Mesangial cell (primary cell): ENCODE measurements around the gene PARD6B.

GRCh38 chr20:50396080-50396436 lies 114.1 kb upstream of the PTPN1 start:
- RAMPAGE, long total RNA, result no peak

GRCh38 chr20:50455387-50456169 lies 54.6 kb upstream of the PTPN1 start:
- RAMPAGE, long total RNA, result no peak

DNA sequence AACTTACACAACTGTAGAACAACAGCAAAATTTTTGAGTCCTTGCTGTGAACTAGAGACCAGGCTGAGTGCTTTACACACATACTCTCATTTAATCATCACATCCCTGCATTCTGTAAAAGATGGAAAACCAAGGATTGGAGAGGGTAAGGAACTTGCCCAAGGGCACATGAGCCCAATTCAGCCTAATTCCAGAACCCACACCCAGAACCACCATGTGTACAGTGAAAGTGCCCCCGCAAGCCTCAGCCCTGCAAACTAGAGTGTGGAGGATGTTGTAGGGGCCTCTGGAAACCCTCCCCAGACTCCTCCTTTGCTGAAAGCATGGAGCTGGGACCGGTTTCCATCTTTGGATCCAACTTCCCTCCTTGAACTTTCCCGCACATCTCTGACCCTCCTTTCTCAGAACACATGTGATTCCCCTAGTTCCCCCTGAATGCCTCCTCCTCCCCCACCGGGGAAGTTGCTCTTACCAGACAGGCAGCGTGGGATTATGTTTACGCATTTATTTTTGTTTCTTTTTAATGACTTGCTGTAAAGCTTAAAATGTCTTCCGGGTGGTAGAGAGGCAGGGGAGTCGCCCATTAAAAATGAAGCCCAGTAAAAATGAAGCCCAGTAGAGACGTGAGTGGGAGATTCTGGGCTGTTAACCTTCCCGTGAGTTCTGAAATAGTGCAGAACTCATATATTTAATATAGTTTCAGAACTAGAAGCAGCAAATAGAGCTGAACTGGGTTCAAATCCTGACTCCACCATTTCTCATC lies 8.2 kb upstream of the PTPN1 start:
- RAMPAGE, long total RNA, result no peak

DNA sequence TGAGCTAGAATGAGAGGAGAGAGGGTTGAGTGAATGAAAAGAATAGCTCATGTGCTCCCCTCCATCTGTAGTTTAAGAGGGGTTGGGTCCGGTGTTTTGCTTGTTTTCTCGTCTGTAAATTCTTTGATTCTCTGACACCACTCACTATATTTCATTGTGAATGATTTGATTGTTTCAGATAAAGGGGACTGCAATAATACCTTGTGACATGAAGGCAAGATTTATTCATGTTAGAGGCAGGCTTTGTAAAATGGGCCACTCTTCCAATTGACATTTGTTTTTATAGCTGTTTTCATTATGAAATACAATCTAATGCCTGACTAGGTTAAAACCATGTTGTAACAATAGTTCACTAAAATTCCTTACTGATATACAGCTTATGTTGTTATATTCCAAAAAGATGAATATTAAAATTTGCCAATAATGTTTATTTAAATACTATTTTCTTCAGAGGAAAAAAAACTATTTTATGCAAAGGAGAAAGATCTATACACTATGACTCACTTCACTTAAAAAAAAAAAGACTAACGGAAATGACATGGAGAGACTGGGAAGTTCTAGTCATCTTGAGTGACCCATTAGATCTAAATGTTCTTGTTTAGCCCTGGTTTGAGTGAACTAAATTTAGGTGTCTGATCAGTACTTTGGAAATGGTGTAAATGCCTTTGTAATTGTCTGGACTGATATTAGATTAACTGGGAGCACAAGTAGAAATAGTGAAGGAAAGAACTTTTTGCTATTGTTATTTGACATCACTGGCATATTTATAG lies 3.4 kb downstream of the PTPN1 start:
- RAMPAGE, long total RNA, result no peak

DNA sequence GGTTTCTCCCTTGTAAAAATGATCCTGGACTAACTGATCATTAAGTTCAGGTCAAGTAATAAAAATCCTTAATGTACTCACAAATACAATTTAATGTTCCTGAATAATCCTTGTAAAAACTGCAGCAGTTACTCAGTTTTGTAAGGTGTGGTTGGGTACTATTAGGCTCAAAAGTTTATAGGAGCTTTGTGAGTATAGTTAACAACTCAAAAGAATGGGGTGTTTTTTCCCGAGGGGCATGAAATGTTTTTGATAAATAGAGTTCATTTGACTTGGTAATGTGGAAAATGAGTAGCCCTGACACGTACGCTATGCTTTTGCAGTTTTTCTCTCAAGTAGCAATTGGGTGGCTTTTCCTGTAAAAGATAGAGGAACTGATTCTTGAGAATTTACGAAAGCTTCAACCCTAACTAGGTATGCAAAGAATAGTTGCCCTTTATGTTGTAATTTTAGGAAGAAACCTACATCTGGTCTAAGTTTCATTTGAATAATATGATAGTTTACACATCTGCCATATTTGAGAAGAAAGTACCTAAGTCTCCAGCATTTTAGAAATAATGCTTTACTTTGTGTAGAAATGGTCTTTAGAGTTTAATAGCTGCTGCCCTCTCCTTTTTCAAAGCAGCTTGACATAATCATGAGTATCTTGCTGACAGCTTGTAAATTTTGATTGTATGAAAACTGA lies 6.4 kb downstream of the PTPN1 start:
- RAMPAGE, long total RNA, result no peak

DNA sequence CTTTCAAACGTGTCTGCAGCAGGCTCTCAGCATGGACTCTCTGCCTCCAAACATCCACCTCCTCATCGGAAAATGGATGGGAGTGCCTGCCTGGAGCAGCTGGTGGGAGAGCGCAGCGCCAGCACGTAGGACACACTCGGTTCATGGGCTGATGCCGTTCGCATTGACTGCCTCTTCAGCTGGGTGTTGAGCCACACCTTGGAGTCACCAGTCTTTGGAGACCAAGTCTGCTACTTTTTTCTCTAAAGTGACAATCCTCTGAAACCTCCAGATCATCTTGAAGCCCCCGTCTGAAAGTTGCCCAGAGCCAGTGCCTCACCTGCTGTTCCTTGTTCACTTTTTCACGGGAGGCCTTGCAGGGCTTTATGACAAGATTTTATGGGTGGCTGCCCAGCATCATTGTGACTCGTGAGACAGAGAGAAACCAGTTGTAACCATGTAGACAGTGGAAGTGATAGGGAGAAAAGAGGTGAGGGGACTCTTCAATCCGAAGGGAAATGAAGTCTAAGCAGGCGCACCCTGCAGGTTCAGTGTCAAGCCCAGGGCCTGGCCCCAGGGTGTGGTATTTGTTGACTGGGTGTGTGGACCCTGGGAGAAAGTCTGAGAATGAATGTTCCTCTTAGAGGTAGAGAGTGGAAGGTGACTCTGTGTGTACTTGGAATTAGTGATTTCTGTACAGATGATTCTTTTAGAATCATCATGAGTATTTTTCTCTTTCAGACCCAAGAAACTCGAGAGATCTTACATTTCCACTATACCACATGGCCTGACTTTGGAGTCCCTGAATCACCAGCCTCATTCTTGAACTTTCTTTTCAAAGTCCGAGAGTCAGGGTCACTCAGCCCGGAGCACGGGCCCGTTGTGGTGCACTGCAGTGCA lies 67.8 kb downstream of the PTPN1 start:
- RAMPAGE, long total RNA, result no peak

DNA sequence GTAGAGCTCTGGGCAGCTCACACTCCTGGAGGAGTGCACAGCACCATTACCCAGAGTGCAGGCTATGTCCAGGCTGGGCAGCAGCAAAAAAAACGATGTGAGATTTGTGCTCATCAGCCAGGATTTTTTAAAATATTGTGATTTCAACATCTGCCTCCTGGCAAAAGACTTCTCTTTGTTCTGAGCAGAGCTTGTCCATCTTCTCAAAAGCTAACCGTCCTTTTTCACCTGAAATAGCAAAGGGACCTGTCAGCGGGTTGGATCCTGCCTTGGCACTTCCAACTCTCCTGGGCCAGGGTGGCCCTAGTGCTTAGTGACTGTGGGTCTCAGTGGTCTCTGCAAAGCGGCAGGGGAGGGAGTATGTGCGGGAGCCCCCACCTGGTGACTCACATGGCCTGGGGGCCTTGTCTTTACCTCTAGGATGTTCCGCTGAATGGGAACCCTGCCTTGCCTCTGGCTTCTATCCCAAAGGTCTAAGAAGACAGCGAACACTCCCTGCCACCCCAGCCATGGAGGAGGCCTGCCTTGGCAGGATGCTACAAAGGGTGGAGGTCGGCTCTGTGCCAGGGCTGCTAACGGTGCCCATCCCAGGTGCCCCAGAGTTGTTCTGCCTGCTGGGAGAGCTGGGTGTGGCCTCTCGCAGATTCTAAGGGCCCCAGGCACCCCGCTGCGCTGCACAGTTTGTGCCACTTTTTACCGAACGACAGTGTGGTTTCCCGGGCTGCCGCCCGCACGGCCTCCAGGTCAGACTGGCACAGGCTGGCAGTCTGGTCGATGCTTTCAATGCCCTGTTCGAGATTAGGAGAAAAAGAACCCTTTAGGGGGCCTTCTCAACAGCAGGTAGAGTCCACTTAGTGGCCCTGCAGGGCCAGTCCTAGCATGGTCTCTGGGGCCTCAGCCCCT lies 77.2 kb downstream of the PTPN1 start:
- RAMPAGE, long total RNA, result no peak

- RAMPAGE, long total RNA, result no peak
These were observed 82.4 kb downstream of the PTPN1 start for GRCh38 chr20:50592128-50593485.

- RAMPAGE, long total RNA, result no peak
These were observed 66.8 kb downstream of the RIPOR3 start for GRCh38 chr20:50624408-50624997.

DNA sequence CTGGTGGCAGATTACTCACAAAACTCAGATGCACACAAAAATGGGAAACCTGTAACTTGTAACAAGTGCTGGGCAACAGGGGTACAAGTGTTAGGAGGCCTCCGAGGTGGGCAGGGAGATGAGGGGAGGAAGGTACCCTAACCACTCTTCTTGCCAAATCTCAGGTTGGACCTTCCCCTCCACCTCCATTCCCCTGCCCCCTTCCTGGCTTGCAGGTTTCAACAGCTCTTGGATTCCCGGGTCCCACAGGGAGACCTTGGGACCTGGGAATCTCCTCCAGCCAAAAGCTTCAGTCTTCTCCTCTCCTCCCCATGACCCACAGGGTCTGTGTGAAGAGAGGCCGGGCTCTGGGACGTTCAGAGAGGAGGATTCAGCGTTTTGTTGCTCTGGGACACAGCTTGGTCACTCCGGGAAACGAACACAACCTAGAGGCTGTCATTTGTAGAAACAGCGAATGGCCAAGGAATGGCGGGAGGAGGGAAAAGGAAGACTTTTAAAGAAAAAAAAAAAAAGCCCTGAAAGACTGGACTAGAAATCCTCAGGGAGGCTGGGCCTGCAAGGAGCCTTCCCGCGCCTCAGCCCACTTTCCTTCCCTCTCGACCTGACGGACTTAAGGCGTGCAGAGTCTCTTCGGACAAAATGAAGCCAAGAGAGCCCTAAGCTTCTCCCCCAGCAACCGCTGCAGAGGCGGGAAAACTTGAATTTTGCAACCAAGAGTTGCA lies 1.1 kb upstream of the PARD6B start:
- RAMPAGE, long total RNA, result no peak

DNA sequence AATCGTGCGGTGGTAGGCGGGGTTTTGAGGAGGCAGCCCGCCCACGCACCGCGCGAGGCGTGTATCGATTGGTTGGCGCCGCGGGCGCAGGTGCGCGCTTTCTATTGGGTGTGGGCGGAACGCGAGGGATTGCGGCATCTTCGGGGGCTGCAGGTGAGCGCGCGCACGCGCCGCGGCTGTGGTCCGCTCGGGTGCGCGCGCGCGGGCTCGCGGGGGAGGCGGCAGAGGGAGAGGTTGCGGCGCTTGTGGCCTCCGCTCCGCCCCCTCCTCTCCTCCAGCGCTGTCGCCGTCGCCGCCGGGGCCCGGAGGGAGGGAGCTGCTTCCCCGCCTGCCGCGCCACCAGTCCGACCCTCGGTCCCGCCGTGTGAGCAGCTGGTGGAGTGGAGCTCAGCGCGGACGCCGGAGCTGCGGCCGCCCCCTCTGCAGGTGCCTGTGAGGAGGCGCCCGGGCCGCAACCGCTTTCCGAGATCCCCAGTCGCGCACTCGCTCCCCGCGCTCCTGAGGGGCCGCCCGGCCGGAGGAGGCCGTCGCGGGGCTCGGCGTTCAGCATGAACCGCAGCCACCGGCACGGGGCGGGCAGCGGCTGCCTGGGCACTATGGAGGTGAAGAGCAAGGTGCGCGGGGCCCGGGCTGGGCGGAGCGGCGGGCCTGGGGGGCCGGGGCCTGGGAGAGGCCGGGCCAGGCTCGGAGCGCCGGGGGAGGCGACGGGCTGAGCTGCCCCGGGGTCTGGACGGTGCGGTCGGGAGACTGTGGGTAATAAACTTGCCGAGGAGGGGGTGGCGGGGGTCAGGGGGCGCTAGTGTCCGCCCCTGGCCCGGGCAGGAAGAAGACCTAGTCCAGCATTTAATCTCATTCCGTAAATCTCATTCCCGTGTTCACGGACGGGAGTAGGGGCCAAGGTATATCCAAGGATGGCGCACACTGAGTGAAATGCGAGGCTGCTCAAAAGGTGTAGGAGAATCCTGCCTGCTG lies at the start of gene PARD6B:
PARD6B (plus strand) TSS at position 342 of the 972 bp plus-strand sequence.
- RAMPAGE, long total RNA, result no peak

DNA sequence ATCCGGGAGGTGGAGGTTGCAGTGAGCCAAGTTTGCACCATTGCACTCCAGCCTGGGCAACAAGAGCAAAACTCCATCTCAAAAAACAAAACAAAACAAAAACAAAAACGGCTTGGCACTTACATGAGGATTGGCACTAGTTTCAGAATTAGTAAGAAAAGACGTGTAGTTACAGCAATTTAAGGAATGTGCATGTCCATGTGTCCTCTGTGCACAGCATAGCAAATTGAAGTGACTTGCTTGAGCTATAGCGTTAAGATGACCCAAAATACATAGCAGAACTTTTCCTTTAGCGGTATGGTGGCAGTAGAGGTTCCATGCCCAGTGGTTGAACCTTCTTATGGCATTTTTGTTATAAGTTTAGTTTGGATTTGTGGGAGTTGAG lies 2.0 kb downstream of the PARD6B start:
- RAMPAGE, long total RNA, result no peak

DNA sequence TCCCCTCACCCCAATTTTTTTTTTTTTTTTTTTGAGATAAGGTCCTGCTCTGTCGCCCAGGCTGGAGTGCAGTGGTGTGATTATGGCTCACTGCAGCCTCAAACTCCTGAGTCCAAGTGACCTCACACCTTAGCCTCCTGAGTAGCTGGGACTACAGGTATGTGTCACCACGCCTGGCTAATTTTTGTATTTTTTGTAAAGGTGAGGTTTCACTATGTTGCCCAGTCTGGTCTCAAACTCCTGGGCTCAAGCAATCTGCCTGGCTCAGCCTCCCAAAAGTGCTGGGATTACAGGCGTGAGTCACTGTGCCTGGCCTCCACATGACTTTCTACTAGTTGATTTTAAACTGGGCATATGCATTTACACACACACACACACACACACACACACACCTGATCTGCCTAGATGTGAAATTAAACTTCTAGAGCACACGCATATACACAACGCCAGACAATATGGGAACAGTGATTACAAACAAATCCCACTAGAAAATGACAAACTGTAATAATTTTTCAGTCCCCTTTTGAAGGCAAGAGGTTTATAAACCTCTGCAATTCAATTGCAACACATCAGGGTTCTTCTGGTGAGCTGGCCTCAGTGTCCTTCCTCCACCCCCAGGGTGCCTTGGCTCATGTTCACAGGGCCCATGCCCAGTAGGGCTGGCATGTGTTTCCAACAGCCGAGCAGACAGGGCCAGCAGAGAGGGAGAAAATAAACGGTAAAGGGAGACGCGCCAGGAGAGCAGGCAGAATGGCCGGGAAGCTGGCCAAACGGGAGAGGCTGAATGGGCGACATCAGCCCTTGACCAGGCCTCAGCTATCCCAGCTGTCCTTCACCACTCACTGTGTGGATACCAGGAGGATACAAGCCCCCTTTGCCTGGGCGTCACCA lies 31.3 kb downstream of the PARD6B start:
- RAMPAGE, long total RNA, result no peak

DNA sequence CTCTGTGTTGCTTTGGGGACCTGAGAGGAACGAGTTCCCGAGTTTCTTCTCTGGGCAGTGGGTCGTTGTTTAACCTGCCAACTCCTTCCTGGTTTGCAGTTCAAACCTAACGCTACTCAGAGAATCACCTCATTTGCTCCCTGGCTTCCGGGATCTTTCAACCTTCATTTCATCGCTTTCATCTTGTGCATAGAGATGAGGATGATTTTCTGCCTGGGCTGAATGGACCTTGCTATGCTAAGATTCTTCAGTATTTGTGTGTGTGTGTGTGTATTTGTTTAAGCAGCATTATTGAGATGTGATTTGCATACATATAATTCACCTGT lies 9.9 kb downstream of the BCAS4 start:
- RAMPAGE, long total RNA, result no peak

DNA sequence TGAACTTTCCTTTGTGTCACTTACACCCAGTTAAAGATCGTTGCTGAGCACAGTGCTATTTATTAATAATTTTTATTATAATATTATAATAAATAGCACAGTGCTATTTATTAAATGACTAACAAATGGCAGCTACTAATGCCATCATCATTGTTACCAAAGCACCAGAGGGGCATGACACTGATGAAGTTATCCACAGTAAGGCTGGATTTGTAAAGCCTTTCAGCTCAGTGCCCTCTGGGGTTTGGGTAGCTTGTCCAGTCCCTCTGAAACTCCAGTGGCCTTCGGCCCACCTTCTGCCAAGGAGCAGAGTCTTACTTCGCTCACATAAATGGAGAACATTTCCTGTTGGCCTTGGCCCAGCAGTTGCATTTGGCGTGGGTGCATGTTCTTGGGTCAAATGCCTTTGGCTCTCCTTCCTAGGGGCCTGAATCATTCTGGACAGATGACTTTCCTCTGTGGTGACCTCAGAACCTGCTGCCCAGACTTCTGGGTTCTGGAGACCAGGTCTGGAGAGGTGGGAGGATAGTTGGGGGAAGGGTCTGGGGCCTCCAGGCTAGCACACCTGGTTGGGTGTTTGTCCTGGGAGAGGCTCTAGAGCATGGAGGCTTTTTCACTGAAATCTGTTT lies 29.2 kb downstream of the BCAS4 start:
- RAMPAGE, long total RNA, result no peak

DNA sequence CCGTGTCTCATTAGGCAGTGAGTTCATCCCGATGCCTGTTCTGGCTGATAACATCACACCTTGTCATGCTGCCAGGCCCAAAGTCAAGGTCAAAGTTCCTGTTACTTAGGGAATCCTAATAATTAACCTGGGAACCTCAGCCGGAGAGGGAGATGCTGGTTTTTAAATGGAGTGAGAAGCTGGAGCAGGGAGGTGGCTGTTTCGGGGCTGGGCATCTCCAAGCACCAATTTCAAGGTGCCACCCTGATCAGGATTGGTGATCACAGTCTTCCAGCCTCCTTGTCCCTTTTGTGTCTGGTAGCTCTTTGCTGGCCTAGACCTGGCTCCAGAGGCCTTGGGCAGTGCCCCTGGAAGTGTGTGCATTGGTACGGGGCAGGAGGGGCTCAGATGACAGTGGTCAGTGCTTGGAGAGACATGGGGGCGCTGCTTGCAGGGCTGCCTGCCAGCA lies 61.5 kb downstream of the BCAS4 start:
- RAMPAGE, long total RNA, result no peak

GRCh38 chr20:50930110-50930441 lies 1.2 kb downstream of the ADNP start:
- RAMPAGE, long total RNA, result no peak

- RAMPAGE, long total RNA, result no peak
These were observed 73.8 kb upstream of the KCNG1 start for GRCh38 chr20:51096509-51097218.

DNA sequence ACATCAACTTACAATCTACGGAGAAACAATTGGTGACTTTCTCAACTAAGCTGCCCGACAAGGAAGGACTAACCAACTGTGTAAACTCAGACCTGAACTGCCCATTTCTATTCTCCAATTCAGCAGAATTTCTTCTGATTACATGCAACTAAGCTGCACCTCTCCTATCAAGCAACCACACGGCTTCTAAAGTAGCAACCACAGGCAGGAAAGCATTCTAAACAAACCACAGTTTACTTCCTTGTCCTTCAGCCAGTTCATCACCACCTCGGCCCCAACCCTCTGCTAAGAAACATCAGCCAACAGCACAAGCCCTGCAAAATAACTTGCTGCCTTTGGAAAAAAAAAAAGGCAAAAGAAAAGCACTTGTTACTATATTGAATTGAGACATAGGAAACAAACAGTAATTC lies 140.4 kb downstream of the NFATC2 start:
- RAMPAGE, long total RNA, result no peak

DNA sequence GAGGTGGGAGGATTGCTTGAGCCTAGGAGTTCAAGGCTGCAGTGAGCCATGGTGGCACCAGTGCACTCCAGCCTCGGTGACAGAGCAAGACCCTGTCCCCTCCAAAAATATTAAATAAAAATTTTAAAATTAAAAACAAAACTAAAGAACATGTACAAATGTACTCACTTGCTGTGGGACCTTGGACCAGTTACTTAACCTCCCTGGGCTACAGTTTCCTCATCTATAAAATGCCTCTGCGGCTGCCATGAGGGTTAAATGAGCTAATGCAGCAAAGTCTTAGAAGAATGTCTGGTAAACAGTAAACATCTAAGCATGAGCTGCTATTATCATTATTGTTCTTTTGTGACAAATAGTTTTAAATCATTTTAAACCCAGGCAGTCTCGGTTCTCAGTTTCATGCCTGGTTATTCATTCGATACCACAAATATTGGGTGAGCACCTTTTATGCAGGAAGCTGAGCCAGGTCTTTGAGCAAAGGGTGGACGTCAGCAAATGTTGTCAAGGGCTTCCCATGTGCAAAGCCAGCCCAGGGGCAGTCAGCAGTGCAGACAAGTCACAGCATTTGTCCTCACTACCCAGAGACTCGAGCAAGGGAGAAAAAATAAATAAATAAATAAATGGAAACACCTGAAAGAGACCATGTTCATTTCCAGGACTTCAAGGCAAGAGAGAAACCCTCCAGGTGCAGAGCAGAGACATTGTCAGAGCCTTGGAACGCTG lies 128.7 kb downstream of the NFATC2 start:
- RAMPAGE, long total RNA, result no peak